Camera-type eye (tissue), 1 donor: ENCODE data around the gene FOXL3.

DNA sequence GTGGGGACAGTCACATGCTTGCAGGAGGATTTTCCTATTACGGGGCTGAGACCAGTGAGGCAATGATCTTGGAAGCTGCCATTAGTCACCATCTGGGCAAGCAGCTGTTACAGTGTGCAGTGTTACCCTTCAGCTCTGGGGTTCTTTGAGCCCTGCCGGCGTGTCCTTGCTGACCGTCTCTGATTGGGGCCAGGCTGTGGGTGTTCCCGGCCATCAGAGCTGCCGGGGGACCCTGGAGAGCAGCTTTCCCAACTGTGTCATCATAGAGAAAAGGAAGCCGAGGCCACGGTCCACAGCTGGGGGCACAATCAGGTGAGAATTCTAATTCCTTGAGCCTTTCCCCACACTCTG lies 126.8 kb upstream of the FAM20C start:
- RAMPAGE, long total RNA: no peak

DNA sequence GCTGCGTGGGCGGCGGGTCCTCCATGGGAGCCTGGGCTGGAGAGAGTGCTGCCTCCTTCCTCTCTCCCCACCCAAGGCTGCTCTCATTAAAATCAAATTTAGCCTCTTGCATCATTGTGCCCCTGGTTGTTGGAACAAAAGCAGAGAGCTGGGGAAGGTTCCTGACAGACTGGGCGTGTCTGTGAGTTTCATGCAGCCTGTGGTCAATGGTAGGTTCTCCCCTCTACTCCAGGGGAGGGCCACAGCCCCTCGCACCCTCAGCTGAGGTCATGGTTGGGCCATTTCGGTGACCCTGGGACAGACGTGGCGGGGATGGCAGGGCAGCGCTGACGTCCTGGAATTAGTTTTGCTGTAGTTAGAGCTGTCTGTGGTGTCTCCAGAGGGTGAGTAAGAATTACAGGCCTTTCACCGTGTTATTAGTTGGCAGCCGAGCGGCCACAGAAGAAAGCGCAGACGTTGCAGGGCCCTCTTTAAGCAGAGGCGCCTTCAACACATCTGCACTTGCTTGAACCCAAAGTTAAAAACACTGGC lies 2.6 kb downstream of the FAM20C start:
- RAMPAGE, long total RNA: no peak

DNA sequence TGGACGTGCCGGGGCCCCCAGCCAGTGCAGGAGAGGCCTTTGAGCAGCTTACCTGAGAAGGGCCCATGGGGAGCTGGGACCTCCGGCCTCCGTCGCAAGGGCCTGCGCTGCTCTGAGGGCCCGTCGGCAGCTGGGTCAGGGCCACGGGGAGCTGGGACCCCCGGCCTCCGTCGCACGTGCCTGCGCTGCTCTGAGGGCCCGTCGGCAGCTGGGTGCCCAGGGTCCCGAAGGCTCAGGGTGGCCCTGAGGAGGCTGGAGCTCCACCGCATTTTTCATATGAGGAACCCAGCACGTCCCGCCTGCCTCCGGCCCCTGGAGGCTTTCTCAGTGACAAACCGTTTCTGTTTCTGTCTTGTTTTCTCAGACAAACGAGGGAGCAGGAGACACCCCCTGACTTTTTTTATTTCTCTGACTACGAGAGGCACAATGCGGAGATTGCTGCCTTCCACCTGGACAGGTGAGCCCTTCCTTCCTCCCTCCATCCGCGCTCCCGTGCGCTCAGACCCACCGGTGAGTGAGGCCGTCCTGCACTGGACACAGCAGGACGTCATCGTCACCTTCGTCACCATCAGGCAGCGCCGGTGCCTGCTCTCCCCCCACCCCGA lies 43.8 kb upstream of the FOXL3 start:
- RAMPAGE, long total RNA: no peak

DNA sequence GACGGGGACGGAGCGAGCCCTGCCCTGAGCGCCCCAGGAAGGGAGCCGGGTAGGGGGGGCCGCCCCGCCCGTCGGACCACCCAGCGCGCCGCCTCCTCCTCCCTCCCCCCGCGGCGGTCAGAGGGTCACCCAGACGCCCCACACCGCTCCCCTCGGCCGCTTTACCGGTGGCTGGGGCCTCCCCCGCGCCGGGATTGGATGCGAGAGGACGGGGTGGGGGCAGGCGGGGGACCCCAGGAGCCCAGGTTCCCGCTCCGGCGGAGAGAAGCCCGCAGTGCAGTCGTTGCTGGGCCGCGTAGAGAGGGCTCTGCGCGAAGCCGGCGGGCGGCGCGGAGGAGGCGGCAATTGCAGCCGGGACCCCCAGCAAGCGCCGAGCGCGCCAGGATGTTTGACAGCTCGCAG lies at the start of gene FOXL3:
TSS of gene FOXL3 (plus strand) at position 385 of the 402 bp plus-strand sequence.
- RAMPAGE, long total RNA: no peak

DNA sequence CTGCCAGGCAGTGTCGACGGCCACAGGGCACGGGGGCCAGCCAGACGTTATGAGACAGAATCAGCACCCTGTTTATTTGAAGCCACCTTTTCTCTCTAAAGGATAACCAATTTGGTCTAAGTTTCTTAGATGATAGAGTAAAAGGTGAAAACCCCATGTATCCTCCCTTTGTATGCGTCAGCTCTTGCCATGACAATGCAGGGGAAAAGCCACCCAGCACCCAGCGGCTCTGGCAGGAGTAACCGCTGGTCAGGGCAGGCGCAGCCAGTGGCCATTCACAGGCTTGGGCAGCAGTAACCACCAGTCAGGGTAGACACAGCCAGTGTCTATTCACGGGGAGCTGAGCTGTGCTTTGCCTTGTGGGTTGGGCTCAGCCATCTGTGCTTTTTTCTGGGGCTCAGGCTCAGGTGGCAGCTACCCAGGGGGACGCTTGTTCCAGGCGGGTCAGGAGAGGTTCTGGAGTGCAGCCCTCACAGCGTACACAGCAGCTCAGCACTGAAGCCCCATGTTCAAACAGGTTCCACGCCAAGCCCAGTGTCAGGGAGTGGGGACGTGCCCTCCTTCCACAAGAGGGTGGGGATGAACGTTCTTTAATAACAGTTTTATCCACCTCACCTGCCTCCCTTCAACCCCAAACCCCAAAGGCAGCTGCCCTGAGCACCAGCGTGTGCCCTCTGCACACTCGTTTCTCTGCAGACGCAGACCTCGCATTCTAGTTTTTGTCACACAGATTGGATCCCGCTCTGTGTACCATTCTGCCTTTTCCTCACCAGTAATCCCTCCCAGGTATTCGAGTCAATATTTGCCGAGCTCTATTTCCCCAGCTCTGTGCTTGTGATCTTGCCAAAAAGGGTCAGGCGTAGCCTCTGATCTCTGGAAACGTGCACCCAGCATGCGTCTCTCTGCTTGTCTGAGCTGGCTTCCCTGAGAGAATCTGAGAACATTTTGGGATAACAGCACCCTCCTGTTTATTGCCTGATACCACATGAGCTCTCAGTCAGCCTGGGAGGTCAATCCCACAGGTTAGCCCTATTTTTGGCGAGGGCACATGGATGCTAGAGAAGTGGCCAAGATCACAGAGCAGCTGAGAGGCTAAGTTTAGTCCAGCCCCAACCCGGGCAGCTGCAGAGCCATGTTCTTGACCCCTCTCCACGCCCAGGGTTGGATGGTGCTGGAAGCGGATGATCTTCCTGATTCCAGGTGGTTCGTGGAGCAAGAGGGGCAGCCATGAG lies 28.7 kb downstream of the FOXL3 start:
- RAMPAGE, long total RNA: no peak

GRCh38 chr7:340622-341093 lies 50.7 kb downstream of the FOXL3 start:
- RAMPAGE, long total RNA: no peak

- RAMPAGE, long total RNA: no peak
Observed at GRCh38 chr7:351069-352264, 61.5 kb downstream of the FOXL3 start.

- RAMPAGE, long total RNA: no peak
Observed at GRCh38 chr7:379040-380472, 89.6 kb downstream of the FOXL3 start.

DNA sequence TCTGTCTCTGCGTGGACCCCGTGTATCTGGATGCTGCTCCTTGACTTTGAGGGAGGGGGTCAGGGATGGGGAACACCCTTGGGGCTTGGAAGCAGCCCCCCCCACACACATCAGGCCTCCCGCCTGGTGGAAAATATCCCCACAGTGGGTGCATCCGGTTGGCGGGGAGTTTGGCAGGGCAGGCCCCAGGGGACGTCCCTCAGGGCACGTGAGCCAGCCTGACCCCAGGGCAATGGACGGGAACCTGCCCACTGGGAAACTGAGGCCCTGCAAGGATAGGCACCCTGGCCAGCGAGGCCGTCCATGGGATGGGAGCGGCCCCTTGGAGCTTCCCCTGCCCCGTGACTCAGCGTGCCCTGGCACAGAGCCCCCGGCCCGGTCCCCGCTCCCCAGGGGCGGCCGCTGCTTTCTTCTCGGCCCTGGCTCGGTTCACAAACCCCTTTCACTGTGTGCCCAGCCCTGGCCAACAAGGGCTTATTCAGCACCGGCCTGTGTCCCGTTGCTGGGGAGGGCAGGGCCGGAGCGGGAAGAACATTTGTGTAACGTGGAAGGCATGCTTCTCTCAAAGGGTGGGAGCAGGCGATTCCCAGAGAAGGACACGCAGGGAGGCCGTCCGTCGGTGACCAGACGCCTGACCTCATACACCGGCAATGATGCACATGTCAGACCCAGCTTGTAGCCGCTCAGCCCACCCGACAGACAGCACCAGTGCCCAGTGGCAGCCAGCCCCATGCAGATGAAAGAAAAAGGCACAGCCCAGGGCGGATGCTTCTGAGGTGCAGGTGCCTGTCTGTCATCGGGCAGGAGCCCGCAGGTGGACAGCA lies 94.6 kb downstream of the PDGFA start:
- RAMPAGE, long total RNA: no peak

DNA sequence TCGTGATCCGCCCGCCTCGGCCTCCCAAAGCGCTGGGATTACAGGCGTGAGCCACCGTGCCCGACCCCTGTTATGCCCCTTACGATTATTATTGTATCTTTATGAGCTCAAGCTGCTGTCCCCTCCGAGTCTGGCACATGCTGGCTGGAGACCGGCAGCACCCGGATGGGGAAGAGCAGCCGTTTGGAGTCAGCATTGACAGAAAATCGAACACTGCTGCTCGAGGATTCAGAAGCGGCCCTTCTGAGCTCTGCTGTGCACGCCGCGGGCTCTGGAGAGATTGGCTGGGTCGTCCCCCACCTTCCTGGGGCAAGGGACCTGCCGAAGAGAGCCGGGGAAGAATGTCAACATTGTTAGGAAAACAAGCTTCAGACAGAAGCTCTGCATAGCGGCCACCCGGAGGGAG lies 84.9 kb downstream of the PDGFA start:
- RAMPAGE, long total RNA: no peak

GRCh38 chr7:455408-455960 lies 64.2 kb downstream of the PDGFA start:
- RAMPAGE, long total RNA: no peak

GRCh38 chr7:512755-513505 lies 6.7 kb downstream of the PDGFA start:
- RAMPAGE, long total RNA: no peak

- RAMPAGE, long total RNA: no peak
Observed at GRCh38 chr7:520563-520841, 856 bp upstream of the PDGFA start.

DNA sequence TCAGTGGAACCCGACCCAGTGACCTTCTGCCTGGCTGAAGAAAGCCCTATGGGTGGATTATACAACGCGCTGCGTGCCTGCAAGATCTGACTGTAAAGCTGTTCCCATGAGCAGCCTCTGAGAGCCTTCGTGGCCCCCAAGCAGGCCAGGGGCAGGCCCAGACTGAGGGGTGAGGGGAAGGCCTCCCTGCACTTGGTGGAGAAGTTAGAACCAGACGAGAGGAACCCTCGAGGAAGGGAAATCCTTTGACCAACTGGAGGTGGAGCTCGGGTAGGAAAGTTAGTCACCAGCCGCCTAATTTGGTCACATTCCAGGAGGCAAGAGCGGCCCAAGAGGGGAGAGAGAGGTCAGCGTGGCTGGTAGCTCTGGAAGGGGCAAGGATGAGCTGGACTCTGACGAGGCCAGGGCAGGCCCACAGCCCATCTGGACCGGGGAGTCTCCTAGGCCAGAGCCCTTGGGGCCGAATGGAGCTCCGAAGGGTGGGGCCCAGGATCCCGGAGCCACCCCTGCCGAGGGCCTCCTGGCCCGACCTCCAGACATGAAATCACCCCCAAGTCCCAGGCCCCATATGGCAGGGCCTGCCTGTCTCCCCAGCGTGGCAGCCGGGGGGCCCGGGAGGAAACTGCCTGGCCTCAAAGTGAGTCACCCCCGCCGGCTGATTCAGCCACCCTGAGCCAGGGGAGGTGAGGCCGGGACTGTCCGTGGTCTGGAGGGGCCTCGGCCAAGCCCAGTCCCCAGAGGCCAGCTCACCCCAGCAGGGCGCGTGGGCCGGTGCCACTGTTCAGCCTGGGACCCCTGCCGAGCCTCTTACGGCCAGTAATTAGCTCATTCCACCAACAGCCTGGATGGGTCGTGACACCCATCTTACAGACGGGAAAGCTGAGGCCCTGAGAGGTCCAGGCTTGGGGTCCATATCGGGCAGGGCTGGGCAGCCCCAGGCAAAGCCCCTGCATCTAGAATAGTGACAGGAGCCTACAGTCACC lies 23.4 kb upstream of the PDGFA start:
- RAMPAGE, long total RNA: no peak

DNA sequence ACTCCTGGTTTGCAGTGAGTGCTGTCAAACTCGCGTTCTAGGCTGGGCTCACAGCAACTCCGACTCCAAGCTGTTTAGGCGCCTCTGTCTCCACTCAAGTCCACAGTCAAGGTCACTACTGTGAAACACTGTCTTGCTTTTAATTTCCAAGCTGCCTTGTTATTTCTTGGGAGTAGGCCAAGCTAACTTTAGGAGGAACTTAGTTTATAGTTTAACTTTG lies 1.2 kb upstream of the DNAAF5 start:
- RAMPAGE, long total RNA: no peak

- RAMPAGE, long total RNA: no peak
Observed at GRCh38 chr7:771044-771988, 44.2 kb upstream of the PRKAR1B start.

DNA sequence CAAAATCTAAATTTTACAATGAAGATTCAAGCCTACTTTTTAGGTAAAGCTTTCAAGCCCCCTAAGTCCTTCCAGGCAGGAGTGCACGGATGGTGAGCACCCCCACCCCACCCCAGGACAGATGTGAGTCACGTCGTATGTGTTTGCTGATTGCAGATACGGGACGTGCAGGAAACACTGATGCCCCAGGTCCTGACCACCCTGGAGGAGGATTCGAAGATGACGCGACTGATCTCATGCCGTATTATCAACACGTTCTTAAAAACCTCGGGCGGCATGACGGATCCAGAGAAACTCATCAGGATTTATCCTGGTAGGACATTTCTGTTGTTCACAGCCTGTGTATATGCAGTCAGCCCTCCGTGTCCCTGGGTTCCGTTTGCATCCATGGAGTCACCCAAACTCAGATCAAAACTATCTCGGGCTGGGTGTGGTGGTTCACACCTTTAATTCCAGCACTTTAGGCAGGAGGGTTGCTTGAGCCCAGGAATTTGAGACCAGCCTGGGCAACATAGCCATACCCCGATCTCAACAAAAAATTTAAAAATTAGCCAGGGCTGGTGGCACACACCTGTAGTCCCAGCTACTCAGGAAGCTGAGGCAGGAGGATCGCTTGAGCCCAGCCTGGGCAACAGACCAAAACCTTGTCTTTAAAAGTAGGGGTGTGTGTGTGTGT lies 47.9 kb upstream of the PRKAR1B start:
- RAMPAGE, long total RNA: no peak

DNA sequence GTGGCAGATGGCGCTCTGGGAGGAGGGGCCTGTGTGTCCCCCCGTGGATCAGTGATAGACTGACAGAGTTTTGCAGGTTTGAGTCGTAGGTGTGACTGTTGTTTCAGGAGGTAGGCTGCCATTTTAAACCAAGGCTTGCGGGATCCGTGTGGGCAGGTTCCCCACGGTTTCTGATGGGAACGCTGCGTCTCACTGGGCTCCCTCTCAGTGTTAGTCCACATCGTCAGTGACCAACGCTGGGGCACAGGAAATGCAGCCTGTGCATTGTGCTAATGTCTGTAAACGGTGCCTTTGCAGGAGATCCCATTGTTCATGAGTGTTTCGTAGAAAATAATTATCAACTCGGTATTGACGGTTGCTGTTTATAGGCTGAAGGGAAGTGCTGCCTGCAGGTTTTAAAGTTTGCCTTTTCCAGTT lies 5.7 kb upstream of the SUN1 start:
- RAMPAGE, long total RNA: no peak

DNA sequence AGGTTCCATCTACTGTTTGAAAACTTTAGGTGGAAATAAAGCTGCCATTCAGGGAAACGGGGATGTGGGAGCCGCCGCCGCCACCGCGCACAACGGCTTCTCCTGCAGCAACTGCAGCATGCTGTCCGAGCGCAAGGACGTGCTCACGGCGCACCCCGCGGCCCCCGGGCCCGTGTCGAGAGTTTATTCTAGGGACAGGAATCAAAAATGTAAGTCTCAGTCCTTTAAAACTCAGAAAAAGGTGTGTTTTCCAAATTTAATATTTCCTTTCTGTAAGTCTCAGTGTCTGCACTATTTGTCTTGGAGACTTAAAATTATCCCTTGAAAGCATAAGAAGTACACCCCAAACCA lies 11.0 kb downstream of the SUN1 start:
- RAMPAGE, long total RNA: no peak

- RAMPAGE, long total RNA: no peak
Observed at GRCh38 chr7:871904-872531, 4.3 kb upstream of the GET4 start.